ENCODE measurements around the genes RAB11FIP5 and PRADC1.

DNA sequence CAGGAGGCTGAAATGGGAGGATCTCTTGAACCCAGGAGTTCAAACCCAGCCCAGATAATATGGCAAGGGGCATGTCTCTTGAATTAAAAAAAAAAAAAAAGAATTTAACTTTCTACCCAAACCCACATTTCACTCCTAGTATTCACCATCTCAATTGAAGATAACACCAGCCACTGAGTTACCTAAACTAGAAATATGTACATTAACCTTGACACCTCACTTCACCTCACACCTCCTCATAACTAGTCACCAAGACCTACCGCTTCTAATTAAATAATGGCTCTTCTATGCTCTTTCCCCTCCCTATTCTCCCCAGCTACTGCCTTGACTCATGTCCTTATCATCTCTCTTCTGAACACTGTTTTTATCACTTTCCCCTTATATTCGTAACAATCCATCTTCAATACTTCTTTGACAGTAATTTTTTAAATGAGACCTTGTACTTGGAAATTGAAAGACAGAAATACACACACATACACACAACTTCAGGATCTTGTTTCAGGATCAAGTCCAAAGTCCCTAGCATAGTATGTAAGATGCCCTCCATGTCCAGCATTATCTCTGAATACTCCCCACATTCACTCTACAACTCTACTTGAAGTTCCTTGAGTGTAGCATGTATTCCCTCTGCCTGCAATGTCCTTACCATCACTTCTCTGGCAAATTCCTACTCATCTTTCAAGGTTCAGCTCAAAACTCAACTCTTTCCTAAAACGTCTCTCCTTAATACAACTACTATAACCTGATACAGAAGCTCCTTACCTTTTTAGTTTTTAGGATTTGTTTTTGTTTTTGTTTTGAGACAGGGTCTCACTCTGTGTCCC lies 72.5 kb downstream of the EXOC6B start:
- PRO-cap, result no peak

DNA sequence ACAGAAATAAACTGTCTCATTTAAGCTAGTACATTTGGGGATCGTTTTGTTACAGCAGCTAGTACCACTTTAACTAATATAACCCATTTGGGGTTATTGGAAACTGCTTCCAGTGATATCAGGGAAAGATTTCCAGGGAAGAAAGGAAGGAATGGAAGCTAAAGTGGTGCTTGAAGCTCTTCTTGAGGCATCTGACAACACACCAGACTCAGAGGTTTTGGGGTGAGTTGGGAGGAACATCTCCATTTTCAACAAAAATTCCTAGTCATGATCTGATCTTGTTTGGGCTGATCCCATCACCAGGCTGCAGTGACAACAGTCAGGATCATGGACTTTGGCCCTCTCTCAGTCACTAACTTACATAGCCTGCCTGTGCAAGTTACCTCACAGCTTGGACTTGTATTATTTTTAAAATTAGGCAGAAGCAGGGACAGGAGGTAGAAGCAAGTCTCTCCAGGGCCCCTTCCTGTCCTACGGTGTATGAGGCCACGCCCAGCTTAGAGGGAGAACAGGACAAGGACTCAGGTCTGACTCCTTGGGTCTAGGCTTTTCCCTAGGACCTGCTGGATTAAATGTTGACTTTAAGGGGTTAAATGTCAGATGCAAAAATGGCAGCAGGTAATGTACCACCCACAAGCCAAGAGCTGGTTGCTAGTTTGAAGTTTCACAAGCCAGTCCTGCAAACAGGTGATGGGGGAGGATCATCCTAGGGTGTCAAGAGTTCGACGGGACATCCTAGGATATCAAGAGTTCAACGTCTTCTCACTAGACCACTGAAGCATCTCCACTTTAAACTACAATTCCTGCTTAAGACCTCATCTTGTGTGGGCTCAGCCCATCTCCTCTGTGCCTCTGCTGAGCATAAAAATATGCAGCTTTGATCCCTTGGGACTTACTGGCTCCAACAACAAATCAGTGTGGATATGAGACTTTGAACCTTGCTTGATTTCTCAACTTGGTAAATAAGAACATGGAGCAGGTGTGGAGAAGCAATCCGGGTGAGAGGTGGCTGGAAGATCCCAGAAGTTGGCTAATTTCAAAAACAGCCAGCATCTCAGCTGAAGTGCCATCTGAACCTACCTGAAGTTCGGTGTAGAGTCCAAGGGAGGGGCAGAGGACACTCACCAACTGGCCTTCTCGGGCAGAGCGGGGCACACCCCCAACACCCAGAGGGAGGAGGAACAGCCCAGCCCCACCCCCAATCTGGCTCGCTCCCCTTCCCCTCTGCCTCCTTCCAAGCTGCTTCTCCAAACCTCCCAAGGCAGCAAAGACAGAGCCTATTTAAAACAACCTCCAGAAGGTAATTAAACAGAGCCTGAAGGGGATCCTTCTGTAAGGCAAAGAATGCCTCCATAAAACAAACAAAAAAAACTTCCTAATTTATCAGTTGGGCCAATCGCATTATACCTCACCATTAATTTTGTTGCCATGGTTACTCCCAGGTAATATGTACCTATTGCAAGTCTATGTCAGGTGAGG lies 39.5 kb downstream of the SFXN5 start:
- PRO-cap, result no peak

DNA sequence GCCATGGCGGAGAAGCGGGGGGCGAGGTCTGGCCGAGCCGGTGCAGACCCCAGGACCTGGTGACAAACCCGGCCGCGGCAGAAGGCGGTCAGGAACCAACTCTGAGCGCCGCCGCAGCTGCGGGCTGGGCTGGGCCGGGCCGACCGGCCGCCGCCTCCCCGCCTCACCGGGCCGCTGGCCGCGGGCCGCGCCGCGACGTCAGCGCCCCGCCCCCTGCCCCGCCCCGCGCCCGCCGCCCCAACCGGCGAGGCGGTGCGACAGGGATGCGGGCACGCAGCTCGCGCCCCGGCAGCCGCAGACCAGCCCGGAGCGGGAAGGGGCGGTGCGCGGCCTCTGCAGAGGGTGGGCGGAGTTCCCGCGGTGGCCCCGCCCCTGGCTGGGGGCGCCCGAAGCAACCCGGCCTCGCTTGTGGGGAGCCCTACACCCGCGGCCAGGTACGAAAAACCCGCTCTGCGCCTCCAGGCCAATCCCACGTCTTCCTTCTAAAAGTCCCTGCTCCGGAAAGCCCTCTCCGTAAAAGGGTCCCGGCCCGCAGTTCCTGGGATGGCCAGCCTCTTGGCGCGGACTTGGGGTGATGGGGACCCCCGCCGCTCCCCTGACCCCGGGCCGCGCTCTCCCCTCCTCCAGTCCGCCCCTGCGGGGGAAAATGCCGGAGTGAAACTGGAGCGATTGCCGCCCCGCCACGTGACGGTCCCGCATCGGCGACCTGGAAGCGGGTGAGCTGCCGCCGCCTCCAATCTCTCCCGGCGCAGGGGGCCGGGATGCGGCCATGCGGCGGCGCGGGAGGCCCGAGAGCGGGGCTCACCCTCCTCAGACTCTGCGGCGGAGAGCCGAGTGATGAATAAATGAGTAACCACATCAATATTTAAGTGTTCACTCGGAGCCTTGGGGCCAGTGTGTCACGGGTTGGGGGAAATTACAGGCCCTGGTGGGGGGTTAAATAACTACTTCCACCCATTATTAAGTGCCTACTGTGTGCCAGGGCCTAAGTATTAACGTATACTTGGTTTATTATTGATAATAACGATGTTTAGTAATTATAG lies at the start of gene RAB11FIP5:
RAB11FIP5 (minus strand) TSS at position 176 of the 1,043 bp plus-strand sequence.
- PRO-cap, result bidirectional peak, plus-strand start at position 240 of the sequence, minus-strand start at position 176 of the sequence; bidirectional peak, plus-strand start at position 297 of the sequence, minus-strand start at position 306 of the sequence; bidirectional peak, plus-strand start at position 698 of the sequence, minus-strand start at position 662 of the sequence; bidirectional peak, plus-strand start at position 874 of the sequence, minus-strand start at position 819 of the sequence

- PRO-cap, result bidirectional peak, plus-strand start at chr2:73233503, minus-strand start at chr2:73233221
Observed at GRCh38 chr2:73232607-73233329, at the start of gene PRADC1. Gene PRADC1, minus strand, starts transcription at chr2:73233239.

DNA sequence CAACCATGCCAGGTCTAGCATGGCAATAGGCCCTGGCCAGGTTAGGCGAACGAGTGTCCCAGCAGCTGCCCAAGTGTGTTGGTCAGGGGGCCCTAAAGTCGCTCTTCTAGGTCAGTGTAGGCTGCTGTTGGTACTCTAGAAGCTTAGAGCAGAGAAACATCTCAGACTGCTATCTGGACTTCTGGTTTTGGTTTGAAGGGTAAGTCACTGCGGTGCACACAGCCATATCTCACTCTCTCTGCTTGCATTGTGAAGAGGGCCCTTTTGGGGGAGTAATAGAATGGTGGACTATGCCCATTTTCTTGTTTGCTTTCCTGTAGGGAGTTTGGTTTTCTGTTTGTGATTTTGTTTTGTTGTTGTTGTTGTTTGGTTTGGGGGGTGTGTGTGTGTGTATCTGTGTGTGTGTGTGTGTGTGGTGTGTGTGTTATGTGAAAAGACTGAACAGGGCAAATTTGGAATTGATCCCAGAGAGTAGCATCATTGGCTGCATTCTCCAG lies 14.0 kb upstream of the TPRKB start:
- PRO-cap, result no peak

DNA sequence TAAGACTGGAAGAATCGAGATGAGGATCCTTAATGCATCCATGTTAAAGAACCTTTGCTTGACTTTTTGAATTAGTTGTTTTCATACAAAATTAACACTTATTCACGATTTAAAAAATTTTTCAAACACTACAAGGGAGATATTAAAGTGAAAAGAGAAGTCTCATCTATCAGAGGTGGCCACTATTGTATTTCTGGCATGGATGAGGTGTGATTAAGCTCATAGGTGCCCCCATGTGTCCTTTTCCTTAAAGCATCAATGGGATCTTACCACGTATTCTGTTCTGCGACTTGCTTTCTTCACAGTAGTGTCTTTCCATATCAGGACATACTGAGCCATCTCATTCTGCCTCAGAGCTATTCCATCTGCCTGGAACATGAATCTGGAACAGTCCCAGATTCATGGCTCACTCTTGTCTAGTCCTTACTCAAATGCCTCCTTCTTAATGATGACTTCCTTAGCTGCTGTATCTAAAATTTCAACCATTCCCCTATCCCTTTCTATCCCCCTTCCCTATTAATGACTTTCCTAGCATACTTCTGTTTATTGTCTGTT lies 10.9 kb downstream of the STAMBP start:
- PRO-cap, result no peak

- PRO-cap, result no peak
Observed at GRCh38 chr2:73908931-73909130, 16.0 kb downstream of the ACTG2 start.

GRCh38 chr2:73933124-73933931 lies 6.6 kb downstream of the DGUOK start:
- PRO-cap, result no peak

DNA sequence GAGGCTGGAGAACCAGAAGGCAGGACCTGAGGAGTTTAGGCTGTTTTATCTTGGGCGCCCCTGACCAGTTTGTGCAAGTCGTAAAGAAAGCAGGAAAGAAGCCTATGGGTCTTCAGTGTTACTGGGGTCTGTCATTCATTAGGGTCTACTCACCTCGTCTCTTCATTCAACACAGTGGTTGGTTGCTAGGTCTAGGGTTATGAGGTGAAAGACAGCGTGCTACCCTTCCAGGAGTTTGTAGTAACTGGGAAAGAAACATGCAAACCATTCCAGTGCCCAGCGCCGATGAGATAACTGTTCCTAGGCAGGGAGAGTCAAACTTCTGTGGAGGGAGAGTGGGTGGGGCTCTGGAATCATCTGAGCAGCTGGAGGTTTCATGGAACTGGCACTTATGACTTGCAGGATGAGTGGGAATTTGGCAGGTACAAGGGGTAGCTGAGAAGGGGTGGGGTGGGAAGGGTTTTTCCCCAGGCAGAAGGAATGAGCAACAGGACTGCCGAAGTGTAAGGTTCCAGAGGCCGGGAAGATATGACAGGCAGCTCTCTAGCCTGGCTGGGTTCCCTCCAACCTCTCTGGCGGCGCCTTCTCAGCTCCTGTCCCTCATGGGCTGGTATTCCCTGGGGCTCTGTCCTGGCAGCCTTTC lies 2.7 kb upstream of the TET3 start:
- PRO-cap, result no peak

DNA sequence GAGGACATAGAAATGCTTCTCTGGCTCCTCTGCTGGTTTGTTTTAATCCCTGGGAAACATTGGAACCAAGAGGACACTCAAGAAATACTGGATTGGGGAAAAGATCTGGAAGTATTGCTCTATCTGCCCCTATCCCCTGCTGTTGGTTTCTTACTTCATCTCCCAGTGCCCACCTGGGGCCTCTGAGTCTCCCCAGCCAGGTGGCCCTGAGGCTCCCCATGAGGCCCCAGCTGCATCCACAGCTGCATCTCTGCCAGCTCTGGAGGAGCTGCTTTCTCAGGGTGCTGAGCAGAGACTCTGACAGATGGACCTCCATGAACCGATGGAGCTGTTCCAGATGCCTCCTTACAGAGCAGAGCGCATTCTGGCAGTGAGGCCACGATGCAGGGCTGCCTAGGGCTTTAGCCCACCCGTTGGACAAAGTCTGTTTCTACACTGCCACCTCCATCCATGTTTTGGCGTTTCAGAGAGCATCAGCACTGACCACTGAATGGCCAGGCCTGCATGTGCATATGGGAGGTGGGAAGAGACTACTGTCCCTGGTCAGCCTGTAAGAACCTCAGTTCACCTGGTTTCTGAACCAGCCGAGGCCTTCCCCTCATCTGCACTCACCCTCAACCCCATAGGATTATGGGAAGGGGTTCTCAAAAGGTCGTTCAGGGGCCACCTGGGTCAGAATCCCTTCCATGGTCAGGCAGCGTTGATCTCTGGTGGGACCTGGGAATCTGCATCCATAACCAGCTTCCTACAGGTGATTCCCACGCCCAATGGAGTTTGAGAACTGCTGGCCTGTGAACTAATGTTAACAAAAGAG lies 36.5 kb downstream of the TET3 start:
- PRO-cap, result no peak

- PRO-cap, result no peak
Observed at GRCh38 chr2:74079683-74080258, 67.9 kb downstream of the BOLA3 start.

DNA sequence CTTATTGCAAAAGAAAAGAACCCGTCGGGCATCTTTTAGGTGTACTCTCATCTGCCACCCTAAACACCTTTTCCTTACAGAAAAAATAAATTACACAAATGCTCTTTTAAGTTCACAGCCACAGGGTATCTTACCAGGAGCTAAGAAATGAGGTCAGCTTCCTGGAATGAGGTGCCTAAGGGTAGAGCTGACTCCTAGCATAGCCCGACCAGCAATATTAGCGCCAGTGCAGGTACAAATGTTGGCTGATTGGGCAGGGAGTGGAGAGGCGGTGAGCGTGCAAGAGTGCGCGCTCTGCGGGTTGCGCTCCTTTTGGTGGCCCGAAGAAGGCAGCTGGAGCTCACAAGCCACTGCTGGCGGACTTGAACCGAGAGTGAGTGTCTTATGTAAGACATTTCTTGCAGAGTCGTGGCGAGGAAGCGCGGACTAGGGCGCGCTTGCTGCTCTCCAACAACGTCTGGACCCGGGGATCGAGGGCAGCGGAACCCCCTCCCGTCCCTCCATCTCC lies 17.5 kb downstream of the BOLA3 start:
- PRO-cap, result no peak

- PRO-cap, result no peak
Observed at GRCh38 chr2:74226443-74227150, 28.2 kb downstream of the MTHFD2 start.

DNA sequence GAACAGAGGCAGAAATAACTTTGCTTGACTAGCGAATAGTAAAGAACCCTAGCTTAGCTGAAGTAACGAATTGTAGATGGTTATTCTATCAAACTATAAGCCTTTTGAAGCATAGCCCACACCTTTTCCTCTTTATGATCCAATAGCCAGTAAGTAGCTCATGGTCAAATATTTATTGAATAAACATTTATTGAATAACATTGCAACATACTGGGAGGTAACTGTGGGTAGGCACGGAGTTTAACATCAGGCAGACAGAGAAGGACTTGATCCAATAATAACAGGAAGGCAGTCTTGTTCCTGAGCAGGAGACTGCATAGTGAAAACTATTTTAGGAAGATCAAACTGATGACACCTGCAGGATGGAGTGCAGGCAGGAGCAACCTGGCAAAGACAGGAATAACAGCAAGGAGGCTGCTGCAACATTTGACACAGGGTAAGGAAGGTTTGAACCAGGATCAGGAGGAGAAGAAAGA lies 3.1 kb upstream of the DCTN1 start:
- PRO-cap, result no peak

DNA sequence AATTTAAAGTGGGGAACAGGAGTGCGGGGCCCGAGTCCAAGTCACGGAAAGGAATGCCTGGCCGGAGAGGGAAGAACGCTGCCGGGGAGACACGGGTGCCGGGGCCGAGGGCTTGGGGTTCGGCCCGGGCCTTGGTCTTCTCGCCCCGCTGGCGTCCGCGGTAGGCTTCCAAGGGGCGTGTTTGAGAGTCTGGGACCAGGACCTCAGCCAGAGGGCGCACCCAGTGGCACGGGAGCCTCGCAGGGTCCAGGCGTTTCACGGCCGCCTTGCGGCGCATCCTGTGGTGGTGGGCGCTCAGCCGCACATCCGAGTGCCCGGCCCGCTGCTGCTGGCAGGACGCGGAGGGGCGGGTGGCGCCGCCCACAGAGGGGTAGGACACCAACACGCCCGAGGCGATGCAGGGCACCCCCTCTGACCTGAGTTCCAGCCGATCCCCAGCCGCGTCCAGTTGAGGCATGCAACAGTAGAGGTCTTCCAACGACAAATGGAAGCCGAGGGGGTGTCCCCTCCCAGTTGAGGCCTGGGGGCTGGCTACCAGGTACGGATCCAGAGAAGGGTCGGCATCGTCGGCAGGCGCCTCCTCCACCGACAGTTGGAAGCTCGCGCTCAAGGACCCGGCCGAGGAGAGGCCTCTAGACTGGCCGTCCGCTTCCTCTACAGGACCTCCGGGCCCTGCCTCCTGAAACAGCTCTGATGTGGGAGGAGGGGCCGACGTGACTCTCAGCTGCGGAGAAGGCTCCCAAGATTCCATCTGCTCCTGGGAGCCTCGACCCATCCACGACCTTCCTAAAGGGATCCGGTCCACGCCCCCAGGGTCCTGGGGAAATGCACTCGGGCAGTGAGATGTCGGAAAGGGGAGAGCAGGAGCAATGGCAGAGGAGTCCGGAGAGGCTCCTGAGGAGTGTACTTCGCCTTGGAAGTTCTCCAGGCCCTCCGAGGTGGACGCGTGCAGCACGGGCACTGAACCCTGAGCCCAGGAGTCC lies 6.3 kb downstream of the C2orf81 start:
- PRO-cap, result bidirectional peak, plus-strand start at position 223 of the sequence, minus-strand start at position 183 of the sequence; bidirectional peak, plus-strand start at position 693 of the sequence, minus-strand start at position 656 of the sequence

DNA sequence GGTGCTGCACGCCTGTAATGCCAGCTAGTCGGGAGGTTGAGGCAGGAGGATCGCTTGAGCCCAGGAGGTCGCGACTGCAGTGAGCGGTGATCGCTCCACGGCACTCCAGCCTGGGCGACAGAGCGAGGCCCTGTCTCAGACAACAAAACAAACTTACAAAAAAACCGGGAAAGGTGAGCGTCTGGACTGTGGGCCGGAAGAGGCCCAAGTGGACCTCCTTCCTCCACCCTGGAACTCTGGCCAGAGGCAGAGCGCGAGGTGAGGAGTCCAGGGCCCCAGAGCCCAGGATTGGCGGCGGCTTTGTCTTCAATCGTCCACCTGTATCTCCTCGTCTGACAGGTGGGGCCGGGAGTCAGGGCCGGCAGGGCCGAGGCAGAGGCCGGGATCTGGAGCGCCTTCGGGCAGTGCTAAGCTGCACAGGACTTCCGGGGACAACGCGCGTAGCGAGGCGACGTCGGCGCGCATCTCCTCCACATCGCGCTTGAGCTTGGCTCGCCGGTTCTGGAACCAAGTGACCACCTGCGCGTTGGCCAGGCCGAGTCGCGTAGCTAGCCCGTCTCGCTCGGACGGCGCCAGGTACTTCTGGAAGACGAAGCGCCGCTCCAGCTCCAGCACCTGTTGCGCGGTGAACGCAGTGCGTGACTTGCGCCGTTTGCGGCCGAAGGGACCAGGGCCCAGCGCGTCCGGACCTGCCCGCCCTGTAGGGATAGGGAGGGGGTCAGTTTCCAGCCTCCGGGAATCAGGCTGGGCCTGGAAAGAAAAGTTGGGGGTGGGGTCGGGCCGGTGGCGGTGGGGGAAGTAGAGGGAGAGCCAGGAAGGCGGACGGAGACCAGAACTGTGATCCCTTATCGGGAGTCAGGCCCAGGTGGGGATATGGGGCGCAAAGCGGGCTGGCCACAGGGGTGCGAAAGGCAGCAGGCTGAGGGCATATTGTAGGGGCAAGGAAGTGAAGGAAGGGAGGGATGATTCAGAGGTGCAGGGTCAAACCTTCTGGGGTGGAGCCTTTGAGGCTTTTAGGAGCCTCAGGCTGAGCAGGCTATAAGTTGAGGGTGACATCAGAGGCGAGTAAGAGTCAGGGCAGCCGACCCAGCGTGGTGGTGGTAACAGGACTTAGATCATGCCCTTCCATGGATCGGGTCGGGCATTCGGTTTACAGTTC lies 1.4 kb downstream of the LBX2 start:
- PRO-cap, result unidirectional peak, plus-strand start at position 417 of the sequence; unidirectional peak, plus-strand start at position 434 of the sequence; unidirectional peak, plus-strand start at position 763 of the sequence; bidirectional peak, plus-strand start at position 1,068 of the sequence, minus-strand start at position 948 of the sequence

DNA sequence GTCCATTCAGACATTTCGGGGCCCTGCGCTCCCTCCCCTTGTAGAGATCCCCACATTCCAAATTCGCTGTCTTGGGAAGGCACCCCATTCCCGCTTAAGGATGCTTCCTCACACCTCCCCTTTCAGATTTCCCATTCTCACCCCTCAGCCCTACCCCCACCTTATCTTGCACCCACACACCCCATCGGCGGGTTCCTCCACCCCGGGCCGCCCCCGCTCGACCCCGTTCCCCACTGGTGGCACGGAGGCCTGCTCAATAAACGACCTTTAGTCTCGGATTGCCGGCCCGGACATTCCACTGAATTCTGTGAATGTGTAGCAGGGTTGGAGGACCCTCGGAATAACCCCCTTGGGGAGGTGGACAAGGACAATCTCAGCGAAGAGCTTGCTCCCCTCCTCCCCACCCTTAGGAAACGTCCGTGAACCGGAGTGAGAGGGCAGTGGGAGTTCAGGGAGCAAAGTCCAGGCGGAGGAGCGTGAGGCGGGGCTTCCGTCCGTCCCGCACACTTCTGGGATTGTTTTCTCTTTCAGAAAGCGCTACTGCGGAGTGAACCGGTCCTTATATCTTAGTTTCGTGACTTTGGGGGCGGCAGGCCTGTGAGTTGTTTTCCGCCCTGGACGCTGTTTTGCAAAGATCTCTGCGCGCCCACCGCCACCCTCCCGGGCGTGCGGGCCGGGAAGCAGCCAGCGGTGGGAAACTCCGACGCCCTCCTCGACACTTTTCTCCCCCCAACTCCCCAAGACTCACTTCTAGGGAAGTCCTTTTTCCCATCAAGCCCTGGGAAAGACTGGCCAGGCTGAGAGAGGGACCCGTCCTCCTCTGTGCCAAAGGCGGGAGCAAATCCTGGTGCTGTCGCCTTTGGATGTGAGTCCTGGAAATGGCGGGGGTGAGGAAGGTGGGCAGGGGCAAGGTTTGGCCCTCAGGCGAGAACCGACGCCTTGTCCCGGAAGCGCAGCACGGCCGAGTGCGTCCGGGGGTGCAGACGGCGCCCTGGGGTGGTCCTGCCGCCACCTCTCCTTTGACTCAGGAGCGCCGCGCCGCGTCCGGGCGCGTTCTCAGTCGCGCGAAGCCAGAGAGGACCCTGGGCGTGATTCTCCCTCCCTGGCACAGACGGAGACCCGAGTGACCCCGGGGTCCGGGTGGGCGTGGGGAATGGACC lies 3.1 kb upstream of the LBX2 start:
- PRO-cap, result unidirectional peak, plus-strand start at position 458 of the sequence; unidirectional peak, plus-strand start at position 530 of the sequence; bidirectional peak, plus-strand start at position 1,059 of the sequence, minus-strand start at position 1,021 of the sequence

- PRO-cap, result unidirectional peak, minus-strand start at chr2:74555305
Observed at GRCh38 chr2:74554931-74555998, 745 bp downstream of the DOK1 start.

DNA sequence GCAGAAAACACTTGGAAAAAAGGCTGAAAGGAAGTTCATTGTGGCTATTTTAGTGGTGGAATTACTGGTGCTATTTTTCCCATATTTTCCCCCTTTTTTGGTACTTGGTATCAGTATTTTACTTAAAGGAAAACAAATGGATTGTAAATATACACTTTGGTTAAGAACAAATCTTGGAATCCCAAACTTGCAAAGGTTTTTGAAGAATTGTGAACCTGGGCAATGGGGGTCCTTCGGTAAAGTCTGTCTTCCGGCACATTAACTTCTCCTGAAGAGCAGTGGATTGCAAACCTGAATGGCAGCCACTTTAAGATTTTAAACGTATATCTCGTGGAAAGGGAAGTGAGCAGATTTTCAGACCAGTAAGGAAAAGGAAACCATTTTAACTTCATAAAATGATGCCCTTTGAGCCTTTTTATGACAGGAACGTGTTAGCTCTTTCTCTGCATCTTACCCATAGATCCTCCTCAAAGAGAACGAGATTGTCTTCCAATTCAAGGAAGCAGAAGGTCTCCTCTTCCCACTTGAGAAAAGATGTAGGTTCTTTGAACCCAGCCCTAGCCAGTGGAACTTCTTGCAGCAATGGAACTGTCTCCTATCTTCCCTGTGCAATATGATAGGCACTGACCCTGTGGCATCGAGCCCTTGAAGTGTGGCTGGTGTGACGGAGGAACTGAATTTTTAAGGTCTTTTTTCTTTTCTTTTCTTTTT lies 35.5 kb downstream of the HK2 start:
- PRO-cap, result no peak

DNA sequence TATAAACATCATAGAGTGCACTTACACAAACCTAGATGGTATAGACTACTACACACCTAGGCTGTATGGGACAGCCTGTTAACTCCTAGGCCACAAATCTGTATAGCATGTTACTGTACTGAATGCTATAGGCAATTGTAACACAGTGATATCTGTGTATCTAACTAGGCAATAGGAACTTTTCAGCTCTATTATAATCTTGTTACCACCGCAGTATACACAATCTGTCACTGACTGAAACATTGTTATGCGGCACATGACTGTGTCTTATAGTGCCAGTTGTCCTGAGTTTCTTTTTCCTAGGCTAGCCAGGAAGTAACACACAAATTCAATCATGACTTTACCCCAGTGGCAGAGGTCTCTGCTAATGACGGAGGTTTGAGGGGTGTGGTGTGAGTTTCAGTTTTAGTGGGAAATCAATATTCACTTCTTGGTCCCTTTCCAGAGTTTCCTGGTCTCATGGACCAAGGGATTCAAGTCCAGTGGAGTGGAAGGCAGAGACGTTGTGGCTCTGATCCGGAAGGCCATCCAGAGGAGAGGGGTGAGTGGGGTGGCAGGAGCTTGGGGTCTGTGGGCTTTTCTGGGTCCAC lies 39.0 kb downstream of the HK2 start:
- PRO-cap, result unidirectional peak, plus-strand start at position 531 of the sequence